Subcutaneous adipose tissue (tissue), 3 donors: ENCODE measurements around the gene GRPEL1.

- PRO-cap, result no peak
- RAMPAGE, long total RNA, 3 experiments, result no peak in any of the 3 experiments
Measured at GRCh38 chr4:6893509-6894121, 16.0 kb upstream of the TBC1D14 start.

DNA sequence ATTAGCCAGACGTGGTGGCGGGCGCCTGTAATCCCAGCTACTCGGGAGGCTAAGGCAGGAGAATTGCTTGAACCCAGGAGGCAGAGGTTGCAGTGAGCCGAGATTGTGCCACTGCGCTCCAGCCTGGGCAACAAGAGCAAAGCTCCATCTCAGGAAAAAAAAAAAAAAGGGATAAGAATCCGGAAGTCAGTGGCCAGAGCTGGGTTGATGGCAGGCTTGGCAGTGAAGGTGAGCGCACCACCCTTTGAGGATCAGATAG, 6.3 kb downstream of the TBC1D14 start:
- PRO-cap, result no peak
- RAMPAGE, long total RNA, 3 experiments, result no peak in any of the 3 experiments

DNA sequence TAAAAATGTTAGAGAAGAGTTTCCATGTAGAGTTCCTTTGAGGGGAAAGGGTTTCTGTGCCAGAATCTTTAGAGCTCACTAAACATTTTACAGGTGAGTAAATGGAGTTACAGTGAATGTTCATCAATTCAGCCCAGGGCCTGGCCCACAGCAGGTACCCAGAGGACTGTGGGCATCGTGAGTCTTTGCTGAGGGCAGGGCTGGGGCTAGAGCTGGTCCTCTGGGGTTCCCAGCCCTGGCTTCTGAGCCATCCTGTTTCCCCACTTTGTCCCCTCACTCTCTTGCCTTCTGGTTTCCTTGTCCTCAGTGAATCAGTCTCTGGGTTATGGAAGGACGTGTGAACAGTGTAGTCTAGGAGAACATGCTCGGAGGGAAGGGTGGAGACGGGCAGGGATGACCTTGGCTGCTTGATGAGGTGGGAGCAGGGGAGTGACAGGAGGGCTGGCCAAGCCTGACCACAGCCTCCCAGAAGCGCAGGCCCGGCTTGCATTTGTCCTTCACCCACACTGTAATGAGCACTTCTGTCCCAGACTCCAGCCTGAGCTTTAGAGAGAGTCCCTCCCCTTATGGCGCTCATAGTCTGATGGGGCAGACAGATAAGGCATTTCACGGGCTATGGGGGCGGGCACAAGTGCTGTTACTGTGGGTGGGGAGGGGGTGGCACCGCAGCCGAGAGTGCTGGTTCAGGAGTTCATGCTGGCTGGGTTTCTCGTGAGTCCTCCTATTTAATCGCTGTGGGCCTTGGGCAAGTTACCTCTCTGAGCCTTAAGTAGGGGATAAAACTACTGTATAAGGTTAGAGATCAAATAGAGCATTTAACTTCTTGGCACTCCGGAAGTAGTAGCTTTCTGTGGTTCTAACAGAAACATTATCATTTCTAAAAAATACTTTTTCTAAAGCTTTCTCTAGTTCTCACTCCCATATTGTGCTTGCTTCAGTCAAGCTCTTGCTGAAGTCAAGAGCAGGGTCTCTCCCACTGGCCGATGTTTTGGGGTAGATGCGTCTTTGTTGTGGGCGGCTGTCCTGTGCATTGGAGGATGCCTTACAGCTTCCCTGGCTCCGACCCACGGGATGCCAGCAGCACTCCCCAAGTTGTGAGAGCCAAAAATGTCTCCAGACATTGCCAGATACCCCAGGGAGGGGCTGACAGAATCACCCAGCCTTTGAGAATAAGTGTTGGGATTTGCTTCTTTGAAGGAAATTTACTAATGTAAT, 17.4 kb downstream of the TBC1D14 start:
- PRO-cap, result bidirectional peak, plus-strand start at position 724 of the sequence, minus-strand start at position 513 of the sequence
- RAMPAGE, long total RNA, 3 experiments, result start-site peak on the plus strand in 1 of 3 experiments, centred at position 921 of the sequence, 10 reads per replicate

- PRO-cap, result bidirectional peak, plus-strand start at chr4:6987271, minus-strand start at chr4:6987043
- RAMPAGE, long total RNA, 3 experiments, result start-site peak on the plus strand in 1 of 3 experiments, at chr4:6987253-6987280 at its widest, 39 reads per replicate; start-site peak on the minus strand in 1 of 3 experiments, at chr4:6987016-6987020 at its widest, 15 reads per replicate
Measured at GRCh38 chr4:6986655-6987400, 56.0 kb downstream of the CCDC96 start.

- PRO-cap, result no peak
- RAMPAGE, long total RNA, 3 experiments, result start-site peak on the plus strand in 1 of 3 experiments, at chr4:7007969-7008221 at its widest, 9 reads per replicate
Measured at GRCh38 chr4:7007960-7008424, 34.8 kb downstream of the CCDC96 start.

DNA sequence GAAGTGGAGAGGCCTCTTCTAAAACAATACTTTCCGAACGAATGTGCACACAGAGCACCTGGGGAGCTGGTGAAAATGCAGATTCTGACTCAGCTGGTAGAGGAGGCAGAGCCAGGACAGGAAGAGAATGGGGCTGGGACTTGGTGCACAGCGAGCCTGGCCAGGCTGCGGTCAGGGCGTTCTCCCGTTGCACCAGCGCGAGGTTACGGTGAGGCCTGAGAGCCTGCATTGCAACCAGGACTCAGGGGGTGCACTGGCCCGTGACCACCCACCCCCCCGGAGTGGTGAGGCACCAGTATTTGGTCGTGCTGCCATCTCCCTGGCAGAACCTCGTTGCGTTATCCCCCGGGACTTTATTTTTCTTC, 2.7 kb downstream of the TADA2B start:
- PRO-cap, result no peak
- RAMPAGE, long total RNA, 3 experiments, result no peak in any of the 3 experiments

DNA sequence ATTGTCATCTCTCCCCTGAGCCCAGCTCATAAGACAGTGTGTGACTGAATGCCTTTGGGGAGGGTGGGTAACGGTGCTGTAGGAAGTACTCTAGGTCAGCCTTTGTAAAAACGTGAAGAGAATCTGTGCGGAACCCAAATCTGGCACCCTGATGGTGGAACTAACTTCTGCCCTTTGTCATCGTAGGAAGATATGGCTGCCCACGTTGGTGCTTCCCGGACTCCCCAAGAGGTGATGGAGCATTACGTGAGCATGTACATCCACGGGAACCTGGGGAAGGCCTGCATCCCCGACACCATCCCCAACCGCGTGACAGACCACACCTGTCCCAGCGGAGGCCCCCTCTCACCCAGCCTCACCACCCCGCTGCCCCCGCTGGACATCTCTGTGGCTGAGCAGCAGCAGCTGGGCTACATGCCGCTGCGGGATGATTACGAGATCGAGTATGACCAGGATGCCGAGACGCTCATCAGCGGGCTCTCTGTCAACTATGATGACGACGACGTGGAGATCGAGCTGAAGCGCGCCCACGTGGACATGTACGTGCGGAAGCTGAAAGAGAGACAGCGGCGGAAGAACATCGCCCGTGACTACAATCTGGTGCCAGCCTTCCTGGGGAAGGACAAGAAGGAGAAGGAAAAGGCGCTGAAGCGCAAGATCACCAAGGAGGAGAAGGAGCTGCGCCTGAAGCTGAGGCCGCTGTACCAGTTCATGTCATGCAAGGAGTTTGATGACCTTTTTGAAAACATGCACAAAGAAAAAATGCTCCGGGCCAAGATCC, 10.9 kb downstream of the TADA2B start:
- PRO-cap, result no peak
- RAMPAGE, long total RNA, 3 experiments, result no peak in any of the 3 experiments

DNA sequence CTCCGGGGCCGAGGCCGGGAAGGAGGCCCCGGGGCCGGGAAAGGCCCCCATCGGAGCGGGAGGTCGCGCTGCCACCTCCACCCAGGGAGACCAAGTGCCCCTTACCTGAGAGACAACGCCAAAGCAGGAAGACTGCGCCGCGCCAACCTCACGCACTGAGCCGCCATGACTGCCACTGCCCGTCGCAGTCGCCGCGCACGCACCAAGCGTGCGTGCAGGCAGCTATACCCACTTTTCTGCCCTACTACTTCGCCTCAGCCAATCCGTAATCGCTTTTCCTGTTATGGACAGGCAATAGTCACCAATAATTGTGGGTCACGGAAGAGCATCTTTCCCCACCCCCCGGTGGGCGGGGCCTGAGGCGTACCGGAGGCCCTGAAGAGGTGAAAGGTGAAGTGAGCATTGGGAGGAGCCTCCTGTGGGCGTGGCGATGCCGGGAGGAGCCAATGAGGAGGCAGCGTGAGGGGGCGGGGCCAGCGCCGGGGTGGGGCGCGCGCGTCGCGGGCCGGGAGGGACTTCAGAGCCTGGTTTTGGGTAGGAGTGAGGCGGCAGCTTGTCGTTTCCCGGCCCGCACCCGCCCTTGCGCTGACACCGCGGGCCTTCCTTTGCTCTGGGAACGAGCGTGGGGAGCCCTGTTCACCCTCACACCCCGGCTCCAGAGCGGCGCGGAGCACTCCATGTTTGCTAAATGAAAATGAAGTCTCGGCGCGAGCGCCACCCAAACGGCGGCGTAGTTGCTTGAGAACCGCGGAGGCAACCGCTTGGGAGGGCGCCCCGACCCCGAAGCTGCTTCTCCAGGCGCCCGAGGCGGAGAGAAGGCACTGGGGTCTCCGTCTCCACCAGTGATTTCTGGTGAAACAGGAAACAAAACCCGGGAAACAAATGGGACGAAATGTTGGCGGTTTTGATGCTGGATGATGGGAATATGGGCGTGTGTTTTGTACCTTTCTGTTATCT, at the start of gene GRPEL1:
GRPEL1 (minus strand) TSS at position 199 of the 957 bp plus-strand sequence.
- PRO-cap, result bidirectional peak, plus-strand start at position 527 of the sequence, minus-strand start at position 211 of the sequence
- RAMPAGE, long total RNA, 3 experiments, result start-site peak on the minus strand in 3 of 3 experiments, centred at positions 189 to 200 of the sequence, 602 to 706 reads per replicate

GRCh38 chr4:7651244-7651793, 216.6 kb upstream of the PSAPL1 start:
- PRO-cap, result unidirectional peak, plus-strand start at chr4:7651639
- RAMPAGE, long total RNA, 3 experiments, result no peak in any of the 3 experiments

DNA sequence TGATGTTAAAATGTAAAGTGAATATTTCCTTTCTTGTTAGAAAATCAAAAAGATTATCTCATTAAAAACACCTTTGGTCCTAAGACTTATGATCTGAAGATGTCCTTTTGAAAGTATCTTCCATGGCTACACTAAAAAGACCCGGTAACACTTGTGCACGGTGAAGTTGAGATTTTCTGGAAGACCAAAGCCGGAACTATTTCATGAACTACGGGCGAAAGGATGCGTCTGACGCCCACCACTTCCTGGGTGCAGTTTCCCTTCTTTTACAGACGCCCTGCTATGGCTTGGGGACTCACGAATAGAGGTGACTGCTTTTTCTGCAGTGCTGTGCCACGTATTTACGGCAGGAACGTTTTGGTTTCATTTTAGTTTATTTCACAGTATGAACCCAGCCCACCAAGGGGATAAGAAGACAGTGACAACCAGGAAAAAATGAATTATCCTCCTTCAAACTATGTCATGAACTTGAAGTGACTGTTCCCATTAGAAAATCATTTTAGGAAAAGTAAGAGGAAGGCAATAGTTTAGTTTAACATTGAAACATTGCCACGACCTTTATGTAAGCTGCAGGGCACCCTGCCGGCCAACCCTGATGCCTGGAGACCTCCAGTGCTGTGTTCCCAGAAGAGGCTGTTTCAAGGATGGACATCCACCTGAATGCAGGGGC, 180.4 kb downstream of the AFAP1 start:
- PRO-cap, result no peak
- RAMPAGE, long total RNA, 3 experiments, result no peak in any of the 3 experiments

DNA sequence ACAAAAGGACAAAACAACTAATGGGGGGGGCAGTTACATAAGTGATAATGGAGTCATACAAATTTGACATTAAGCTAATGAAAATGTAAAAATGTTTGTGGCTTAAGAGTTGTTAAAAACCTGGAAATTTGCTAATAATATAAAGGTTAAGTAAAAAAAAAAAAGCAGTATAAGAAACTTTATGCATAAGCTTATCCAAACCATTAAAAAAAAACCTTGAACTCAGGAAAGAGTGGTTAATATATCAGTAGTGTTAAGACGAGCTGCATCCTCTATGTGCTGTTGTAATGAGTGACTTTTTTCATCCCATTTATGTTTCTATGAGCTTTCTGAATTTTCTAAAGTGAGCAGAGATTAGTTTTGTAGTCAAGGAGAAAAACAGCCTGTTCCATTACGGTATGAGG, 122.0 kb downstream of the AFAP1 start:
- PRO-cap, result no peak
- RAMPAGE, long total RNA, 3 experiments, result no peak in any of the 3 experiments

DNA sequence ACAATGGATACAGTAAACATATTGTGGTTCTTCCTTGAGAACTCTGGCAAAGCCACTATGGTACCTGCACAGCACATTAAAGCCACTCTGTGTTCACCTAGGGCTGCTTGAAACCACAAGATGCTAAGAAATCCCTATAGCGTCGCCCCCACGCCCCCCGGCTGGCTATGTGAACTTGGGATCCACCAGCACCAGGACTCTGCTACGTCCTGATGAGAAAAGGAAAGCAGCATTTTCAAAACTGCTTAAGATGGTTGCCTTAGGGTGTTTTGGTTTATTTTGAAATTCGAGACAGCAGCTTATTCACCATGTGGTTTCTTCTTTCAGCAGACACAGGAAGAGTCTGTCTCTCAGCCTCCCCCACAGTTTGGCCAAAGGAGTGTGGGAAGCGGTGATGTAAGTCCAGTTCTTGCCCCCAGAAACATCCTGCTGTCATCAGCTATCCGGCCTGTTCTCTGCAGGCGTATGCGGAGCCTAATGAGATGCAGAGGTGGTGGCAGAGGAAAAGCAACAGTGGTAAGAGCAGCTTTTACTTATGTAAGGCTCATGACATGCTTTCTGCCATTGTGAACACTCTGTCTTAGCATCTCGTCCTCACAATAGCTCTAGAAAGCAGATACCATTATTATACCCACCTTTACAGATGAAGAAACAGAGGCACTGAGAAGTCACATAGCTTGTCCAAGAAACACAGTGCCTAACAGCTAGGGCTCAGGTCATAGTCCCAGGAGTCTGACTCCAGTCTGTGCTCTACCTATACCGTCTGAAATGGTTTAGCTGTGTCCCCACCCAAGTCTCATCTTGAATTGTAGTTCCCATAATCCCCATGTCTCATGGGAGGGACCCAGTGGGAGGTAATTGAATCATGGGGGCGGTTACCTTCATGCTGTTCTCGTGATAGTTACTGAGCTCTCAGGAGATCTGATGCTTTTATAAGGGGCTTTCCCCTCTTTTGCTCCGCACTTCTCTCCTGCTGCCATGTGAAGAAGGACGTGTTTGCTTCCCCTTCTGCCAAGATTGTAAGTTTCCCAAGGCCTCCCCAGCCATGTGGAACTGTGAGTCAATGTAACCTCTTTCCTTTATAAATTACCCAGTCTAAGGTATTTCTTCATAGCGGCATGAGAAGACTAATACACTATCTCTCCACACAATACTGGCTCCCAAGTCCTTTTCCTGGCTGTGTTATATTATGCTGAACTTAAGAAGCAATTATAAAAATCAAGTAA, 111.1 kb downstream of the AFAP1 start:
- PRO-cap, result bidirectional peak, plus-strand start at position 480 of the sequence, minus-strand start at position 369 of the sequence
- RAMPAGE, long total RNA, 3 experiments, result no peak in any of the 3 experiments

DNA sequence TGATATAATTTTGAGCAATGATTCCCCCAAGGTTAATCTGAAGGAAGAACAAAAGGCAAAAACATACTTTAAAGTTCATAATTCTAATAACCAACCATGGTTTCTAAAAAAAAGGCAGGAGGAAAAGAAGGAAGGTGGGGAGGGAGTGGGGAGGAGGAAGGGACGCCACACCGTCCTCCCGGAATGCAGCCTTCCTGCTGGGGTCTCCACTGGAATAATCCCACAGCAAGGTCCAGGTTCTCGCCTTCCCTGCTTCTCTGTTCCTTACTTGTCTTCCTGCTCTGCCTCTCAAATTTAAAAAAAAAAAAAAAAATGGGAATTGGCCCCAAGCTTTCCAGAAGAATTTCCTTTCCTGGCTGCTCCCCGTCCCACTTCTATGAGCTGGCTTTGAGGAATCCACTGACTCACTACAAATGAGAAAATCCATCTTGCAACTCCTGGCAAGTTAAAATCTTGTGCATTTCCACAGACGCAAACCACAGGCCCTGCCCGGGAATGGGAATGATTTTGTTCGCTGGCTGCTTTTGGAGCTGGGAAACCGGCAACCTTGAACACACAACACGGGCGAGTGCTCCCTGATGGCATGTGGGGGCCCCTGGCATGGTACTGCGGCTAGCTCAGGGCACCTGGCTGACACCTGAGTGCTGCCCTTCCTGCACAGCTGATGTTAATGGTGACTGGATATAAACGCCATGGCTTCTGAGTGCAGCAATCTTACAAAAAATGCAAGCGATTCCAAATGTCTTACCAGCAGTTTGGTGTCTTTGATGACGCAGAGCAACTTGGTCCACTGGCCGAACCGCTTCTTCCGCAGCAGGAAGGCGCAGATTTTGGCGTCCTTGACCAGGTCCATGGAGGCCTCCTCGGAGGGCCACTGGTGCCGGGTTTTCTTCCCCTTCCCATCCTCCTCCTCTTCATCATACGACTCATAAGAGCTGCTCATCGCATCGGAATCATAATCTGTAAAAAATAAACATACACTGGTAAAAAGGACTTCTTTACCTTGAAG, 97.0 kb downstream of the AFAP1 start:
- PRO-cap, result bidirectional peak, plus-strand start at position 461 of the sequence, minus-strand start at position 266 of the sequence
- RAMPAGE, long total RNA, 3 experiments, result no peak in any of the 3 experiments

DNA sequence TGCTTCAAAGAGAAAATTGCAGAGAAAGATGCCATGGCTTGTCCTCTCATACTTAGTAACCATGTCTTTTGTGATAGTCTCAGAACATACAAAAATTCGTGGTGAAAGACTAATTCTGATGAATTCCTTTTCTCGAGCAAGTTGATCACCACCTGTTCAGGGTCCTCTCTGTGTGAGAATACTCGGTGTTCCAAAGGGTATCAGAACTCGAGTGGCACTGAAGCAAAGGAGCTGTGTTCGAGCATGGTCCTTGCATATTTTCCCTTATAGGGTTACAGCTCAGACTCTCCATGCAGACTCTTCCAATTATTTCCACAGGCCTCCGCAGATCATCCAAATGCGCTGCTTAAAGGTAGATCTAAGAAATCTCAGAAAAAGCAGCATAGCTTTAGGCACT, 54.0 kb downstream of the AFAP1 start:
- PRO-cap, result no peak
- RAMPAGE, long total RNA, 3 experiments, result no peak in any of the 3 experiments

DNA sequence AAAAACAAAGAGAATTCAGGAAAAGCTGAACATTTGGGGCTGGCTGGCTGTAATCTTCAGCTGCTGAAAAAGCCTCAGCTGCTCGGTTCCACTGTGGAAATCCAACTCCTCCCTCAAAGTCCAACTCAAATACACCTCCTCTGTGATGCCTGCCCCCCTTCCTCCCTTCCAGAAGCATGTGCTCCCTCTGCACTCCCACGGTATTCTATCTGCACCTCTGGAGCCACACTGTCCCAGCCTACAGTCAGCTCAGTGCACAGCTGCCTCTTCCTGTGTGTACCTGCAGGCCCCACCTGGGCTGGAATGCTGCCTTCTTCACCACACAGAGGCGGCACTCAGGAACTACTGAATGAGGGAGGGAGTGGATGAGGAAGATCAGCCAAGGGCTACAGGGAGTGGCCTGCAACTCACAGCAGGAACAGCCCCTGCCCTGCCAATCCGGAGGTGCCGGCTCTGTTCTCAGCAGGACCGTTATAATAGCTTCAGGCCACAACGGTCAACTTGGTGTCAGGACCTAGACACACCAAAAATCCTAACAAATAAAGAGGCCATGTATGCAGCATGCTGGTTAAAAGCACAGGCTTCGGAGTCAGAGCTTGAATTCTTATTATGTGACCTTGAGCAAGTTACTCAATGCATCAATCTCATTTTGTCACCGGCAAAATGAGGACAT, 10.1 kb downstream of the AFAP1 start:
- PRO-cap, result no peak
- RAMPAGE, long total RNA, 3 experiments, result no peak in any of the 3 experiments

DNA sequence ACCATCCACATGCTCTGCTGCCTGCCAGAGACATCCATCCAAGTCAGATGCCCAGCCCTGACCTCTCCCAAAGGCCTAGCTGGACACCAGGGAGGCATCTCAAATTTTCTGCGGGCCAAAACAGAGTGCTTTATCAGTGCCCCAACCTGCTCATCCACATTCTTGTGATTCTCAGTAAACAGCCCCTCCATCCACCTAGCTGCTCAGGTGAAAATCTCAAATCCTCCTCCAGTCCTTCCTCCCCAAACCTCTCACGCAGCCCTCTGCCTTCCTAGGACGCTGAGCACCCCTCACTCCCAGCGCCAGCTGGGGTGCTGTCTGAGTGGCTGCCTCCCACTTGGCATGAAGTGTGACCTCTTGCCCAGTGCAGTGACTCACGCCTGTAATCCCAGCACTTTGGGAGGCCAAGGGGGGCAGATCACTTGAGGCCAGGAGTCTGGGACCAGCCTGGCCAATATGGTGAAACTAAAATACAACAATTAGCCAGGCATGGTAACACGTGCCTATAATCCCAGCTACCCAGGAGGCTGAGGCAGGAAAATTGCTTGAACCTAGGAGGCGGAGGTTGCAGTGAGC, 1.6 kb upstream of the AFAP1 start:
- PRO-cap, result no peak
- RAMPAGE, long total RNA, 3 experiments, result no peak in any of the 3 experiments

DNA sequence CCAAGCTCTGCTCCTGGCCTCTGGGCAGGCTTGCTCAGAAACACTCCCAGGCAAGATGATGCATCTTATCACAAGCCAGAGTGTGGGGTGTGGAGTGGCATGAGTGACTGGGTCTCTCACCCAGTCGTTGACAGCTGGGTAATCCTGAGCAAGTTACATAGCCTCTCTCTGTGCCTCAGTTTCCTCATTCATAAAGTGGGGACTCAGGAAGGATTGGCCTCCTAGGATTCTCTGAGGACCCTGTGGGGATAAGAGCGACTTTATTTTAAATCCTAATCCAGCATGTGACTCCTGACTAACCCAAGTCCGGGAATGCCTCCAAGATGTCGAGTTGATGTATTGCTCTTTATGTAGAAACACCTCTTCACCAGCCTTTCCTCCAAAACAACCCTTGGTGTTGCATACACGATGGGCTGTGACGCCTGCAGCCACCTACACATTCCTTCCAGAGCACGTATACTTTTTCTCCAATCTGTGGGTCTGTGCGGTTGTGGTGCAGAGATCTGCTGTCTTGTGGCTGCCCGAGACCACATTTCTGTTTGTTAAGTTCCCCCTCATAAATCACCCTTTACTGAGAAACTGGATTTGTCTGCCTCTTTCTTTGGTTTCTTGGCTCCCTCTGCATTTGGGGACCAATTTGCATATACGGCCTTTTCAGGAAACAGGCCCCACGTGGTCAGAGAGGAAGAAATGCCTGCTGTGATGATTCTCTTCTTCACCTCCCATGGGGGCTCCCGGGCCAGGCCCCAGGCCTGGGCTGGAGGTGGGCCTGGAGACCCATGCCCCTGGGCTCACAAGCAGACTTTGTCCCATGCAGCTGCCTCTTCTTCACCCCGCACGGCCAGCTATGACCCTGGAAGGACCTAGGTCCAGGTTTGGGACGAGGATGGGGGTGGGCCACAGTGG, 21.1 kb upstream of the AFAP1 start:
- PRO-cap, result no peak
- RAMPAGE, long total RNA, 3 experiments, result no peak in any of the 3 experiments

- PRO-cap, result no peak
- RAMPAGE, long total RNA, 3 experiments, result no peak in any of the 3 experiments
Measured at GRCh38 chr4:7983150-7983837, 43.6 kb upstream of the AFAP1 start.

GRCh38 chr4:8022967-8023680, 83.5 kb upstream of the AFAP1 start:
- PRO-cap, result no peak
- RAMPAGE, long total RNA, 3 experiments, result no peak in any of the 3 experiments

DNA sequence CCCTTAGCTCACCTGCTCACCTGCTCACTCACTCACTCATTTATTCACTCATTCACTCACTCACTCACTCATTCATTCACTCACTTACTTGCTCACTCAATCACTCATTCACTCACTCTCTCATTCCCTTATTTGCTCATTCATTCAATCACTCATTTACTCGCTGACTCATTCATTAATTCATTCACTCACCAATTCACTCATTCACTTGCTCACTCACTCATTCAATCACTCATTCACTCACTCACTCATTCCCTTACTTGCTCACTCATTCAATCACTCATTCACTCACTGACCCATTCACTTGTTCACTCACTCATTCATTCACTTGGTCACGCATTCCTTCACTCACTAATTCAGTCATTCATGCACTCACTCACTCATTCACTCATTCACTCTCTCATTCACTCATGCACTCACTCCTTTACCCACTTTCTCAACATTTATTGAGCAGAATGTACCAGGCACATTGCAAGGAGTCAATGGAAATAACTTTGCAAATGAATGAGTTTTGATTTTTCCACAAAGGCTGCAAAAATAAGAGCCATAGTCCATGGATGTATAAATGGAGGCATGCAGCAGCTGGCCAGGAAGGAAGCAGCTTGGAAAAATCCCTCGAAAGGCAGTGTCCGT, 88.8 kb upstream of the AFAP1 start:
- PRO-cap, result no peak
- RAMPAGE, long total RNA, 3 experiments, result no peak in any of the 3 experiments